Neutrophil (primary cell): ENCODE measurements around a stretch of chr22.

DNA sequence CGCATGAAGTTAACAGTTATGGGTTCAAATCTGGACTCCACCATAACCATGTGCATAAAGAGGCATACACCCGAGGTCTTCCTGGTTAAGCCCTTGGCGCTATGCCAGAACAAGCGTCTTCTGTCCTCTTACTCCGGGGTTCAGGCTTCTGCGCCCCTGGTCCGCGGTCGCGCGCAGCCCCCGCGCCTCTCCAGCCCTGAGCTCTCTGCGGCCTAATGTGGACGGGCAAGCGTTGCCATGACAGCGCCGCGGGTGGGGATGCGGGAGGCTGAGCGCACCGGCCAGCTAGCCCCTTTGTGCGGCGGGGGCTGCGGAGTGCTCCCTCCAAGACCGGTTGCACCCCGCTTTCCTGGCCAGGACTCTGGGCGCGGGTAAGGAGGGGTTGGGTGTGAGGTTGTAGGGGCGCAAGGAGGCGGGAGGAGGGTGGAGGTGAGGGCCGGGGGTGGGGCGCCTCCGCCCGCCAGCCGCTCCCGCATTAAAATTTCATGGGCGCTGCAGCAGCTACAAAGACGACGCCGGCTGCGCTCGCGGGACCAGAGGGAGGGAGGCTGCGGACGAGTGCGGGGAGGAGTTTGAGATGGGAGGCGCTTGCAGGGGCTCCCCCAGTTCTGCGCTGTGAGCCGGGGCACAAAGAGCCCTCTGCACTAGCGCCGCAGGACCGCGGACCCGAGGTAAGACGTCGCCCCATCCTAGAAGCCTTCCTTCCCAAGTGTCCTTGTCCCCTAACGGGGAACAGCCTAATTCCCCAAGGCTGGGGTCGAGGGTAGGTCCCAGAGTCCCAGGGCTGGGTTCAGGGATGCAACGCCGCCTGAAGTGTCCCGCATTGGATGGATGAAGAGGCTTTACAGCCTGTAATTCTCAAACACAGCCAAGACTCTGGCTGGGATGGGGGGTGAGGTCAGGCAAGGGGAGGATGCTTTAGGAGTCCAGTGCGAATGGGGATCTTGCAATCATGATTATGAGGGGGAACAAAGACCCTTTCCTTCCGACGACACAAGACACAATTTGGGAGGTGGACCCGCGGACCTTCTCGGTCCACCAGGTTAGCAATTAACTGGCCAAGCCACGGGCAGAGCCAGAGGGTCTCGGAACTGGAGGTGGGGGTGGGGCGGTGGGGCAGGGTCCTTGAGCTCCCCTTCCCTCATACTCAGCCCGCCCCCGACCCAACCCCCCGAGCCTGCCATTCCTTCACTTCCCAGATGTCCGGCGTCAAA is 35.6 kb downstream of the CRYBA4 start:
- PRO-cap = no peak

- PRO-cap = no peak
These were observed 105.5 kb downstream of the CRYBA4 start for GRCh38 chr22:26726875-26728057.

GRCh38 chr22:26766801-26767122 is 145.0 kb downstream of the CRYBA4 start:
- PRO-cap = no peak

GRCh38 chr22:26902602-26903185 is 280.9 kb downstream of the CRYBA4 start:
- PRO-cap = no peak

GRCh38 chr22:26939464-26939778 is 317.7 kb downstream of the CRYBA4 start:
- PRO-cap = no peak

DNA sequence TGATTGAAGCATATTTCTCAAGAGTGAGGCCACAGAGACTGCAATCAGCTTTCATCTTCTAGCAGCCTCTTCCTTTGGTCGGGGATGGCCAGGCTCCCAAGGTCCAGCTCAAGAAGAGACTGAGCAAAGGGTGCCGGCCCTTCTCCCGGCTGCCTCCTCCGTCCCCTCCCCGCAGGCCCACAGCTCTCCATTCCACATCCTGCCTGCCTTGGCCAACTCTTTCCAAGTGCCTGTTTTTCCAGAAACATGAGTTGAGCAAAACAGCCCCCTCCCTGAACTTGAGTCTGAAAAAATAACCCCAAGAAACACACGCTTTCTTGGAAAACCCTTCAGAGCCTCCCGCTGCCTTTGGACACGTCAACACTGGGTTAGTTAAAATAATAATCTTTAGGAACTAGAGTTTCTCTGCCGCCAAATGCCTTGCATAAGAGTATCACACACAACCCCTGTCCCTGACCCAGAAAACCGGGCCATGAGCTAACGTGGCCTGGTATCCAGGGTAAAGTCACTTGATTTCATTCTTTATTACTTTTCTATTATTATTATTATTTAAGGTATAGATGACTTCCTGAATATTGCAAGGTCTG is 587.4 kb downstream of the MN1 start:
- PRO-cap = no peak

GRCh38 chr22:27241647-27242209 is 559.8 kb downstream of the MN1 start:
- PRO-cap = no peak

DNA sequence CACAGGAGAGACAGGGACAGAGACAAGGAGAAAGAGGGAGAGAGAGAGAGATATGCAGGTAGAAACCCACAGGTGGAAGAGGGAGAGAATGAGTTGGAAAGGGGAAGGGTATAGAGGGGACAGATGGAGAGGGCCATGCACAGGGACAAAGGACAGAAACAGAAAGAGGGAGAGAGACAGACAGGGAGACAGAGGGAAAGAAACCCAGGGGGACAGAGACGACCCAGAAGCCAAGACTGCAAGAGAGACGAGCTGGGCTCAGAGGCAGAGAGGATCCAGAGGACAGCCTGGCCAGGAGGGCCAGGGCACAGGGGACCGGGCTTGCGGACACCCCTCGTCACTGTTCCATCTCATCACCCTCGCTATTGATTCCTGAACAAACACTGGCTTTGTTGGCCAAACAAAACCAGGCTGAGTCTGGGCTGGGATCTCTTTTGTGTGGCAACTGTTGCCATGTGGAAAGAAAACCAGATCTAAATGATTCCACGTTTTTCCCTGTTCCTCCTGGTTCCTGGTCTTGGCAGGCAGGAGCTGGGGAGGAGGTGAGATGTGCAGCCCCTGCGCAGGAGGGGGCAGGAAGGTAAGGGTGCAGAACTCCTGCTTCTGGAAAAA is 339.4 kb downstream of the MN1 start:
- PRO-cap = no peak

- PRO-cap = no peak
These were observed 150.1 kb downstream of the MN1 start for GRCh38 chr22:27651404-27651888.

DNA sequence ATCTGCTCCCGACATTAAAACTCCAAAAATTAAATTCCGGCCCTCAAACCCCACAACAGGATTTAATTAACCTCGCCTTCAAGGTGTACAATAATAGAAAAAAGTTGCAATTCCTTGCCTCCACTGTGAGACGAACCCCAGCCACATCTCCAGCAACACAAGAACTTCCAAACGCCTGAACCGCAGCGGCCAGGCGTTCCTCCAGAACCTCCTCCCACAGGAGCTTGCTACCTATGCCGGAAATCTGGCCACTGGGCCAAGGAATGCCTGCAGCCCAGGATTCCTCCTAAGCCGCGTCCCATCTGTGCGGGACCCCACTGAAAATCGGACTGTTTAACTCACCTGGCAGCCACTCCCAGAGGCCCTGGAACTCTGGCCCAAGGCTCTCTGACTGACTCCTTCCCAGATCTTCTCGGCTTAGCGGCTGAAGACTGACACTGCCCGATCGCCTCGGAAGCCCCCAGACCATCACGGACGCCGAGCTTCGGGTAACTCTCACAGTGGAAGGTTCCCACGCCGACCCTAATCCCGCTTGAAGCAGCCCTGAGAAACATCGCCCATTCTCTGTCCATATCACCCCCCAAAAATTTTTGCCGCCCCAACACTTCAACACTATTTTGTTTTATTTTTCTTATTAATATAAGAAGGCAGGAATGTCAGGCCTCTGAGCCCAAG is 57.4 kb downstream of the MN1 start:
- PRO-cap = no peak

DNA sequence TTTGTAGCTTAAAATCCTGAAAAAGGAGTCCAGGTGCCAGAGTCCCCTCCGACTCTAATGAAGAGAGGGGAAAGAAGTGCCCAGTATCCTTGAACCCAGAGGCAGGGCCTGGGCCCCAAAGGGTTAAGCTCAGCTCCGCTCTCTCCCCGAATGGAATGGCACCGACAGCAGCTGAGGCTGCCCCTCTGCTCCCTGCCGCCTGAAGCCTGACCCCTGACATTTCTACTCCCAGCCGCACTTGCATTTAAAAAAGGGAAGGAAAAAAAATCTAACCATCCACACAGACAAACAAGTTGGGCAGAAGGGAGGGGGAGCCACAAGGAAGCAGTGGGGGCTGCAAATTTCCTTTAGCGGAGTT is 25.9 kb downstream of the MN1 start:
- PRO-cap = no peak

DNA sequence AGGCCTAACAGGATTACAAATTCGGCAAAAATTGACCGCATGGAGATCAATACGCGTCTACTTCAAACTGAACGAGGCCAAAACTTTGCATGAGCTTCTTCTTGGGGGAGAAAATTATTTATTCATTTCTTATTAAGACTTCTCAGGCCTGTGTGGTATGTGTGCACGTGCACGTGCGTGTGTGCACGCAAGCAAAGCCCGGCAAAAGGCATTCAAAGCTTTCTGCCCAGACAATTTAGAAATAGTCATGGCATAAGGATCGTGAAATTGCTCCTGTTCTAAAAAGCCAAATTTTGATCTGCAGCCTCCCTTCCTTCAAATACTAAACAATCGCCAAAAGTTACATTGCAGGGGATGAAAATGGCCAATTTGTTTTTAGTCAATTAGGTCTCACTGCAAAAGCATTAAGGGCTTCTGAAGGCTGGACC is 14.6 kb downstream of the MN1 start:
- PRO-cap = no peak

- PRO-cap = no peak
These were observed 10.1 kb downstream of the MN1 start for GRCh38 chr22:27791376-27791941.

DNA sequence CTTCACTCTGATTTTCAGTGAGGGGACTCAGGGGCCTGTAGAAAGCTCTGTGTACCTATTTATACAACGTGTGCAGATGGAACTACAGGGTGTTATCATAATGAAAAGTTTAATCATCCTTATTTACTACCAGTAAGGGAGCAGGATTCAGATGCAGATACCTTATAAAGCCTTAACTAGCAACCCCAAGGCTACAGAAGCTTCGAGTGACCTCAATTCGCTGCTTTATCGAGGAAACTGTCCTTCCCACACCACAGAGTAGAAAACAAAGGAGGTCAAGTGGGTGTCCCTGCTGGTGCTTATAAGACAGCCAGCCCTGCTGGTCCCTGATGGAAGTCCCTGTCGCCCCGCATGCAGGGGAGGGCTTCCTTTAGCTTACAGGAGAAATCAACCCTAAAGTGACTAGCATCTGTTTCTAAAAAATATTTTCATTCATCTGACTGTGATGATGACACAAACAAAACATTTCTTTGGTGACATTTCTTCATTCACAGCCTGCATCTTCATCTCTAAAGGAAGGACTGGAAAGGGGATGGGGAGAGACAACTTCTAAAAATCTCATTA is 7.3 kb downstream of the MN1 start:
- PRO-cap = no peak

DNA sequence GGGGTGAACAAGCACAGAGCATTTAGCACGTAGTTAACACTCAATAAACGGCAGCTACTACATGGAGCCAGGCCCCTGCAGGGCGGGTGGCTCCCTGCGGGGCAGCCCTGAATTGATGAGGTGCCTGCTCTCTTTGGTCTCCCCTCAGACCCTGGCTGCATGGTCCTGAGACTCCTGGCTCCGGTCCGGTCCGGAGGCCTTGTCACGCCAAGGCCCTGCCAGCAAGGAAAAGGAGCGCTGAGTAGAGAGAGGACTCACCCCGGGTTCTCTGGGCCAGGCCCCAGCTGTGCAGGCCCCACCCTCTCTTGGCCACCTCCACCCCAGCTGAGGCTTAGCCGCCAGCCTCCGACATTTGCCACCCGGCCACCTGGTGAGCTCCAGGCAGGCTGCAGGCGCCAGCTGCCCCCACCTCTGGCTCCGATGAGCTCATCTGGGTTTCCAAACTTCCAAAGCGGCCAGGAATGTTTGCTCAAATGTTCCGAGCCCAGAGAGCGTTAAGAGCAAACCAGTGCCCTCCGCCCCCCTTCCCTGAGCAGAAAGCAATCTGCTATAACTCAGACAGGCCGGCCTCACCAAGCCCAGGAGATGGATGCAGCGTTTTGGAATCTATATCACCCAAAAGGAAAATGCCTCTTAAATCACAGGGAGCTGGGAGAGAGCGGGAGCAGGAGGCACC is 9.0 kb upstream of the MN1 start:
- PRO-cap = no peak

DNA sequence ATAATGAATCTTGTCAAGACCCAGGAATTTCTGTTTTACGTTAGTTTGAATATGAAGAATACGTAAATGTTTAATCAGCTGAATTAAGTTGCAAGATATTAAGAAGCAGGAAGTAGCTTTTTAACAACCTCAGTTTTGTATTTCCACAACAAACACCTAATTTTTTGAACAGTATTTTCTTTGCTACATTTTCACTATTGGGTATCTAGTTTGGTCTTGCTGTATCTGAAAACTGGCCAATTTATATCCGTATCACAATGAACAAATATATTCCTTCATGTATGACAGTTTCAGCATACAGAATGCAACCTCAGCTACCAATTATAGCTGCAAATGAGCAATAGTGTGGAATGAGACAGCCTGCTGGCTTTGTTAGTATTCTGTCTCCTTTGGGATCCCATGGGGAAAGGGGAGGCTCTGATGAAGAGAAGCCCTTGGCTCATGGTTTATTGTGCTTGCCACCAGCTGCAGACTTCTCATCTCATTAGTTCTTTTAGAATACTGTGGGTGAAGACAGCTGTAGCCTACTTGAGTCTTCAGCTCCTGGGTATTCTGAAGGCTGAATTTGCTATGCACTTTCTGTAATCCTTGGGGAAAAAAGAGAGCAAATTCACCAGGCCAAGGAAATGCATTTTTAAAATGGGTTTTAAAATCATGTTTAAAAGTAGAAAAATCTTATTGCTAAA is 42.4 kb downstream of the PITPNB start:
- PRO-cap = no peak

GRCh38 chr22:27892127-27892613 is 26.9 kb downstream of the PITPNB start:
- PRO-cap = no peak

DNA sequence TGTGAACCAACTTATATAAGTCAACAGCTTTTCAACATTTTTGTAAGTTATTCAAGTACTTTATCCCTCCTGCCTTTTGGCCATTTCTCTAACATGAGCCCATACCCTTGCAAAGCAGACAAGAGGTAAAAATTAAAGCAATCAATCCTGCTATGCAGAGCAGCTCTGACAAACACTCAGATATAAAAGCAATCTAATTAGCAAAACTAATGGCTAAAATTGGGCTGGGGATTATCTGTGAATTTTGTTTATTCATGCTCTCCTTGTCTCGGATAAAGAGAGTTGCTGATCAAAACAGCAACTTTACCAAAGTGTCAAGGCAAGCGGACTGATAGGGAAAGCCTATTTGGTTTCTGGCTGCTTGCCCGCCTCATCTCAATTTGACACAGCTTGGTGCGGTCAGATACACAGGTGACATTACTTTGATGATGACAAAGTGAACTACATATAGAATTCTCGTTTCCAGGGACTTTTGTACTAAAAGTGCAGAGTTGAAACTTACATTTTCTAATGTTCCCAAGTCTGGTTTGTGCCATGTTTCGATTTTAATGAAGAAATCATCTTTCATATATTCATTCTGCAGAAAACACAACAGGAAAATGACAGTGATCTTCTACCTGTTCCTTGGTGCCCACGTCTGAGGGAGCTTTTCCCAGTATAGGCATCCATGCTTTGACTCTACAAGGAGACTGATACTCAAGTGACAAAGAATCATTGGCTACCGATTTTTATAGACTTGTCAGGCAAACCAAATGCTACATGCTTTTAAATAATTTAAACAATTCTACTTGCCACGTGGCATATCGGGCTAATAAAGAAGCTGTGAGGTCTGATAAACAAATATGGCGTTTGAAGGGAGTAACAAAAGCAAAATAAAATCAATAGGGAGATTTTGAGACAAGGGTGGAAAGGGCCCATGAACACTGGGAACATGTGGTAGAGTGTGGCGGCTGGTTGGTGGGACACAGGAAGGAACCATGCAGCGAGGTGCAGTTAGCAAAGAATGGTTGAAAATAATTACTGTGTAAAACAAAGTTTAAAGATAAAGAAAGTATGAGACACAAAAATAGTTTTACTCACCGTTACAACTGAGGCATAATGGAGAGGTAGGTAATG is 22.6 kb downstream of the PITPNB start:
- PRO-cap = no peak

- PRO-cap = no peak
These were observed 14.1 kb upstream of the PITPNB start for GRCh38 chr22:27932929-27933693.

GRCh38 chr22:28281616-28282096 is 362.6 kb upstream of the PITPNB start:
- PRO-cap = no peak